ENCODE data around the gene POFUT2.

GRCh38 chr21:44800870-44801600 is 585 bp downstream of the UBE2G2 start:
- PRO-cap, 7 experiments, result no peak in any of the 7 experiments

GRCh38 chr21:44842174-44842566 is 24.3 kb upstream of the SUMO3 start:
- PRO-cap, 7 experiments, result no peak in any of the 7 experiments

DNA sequence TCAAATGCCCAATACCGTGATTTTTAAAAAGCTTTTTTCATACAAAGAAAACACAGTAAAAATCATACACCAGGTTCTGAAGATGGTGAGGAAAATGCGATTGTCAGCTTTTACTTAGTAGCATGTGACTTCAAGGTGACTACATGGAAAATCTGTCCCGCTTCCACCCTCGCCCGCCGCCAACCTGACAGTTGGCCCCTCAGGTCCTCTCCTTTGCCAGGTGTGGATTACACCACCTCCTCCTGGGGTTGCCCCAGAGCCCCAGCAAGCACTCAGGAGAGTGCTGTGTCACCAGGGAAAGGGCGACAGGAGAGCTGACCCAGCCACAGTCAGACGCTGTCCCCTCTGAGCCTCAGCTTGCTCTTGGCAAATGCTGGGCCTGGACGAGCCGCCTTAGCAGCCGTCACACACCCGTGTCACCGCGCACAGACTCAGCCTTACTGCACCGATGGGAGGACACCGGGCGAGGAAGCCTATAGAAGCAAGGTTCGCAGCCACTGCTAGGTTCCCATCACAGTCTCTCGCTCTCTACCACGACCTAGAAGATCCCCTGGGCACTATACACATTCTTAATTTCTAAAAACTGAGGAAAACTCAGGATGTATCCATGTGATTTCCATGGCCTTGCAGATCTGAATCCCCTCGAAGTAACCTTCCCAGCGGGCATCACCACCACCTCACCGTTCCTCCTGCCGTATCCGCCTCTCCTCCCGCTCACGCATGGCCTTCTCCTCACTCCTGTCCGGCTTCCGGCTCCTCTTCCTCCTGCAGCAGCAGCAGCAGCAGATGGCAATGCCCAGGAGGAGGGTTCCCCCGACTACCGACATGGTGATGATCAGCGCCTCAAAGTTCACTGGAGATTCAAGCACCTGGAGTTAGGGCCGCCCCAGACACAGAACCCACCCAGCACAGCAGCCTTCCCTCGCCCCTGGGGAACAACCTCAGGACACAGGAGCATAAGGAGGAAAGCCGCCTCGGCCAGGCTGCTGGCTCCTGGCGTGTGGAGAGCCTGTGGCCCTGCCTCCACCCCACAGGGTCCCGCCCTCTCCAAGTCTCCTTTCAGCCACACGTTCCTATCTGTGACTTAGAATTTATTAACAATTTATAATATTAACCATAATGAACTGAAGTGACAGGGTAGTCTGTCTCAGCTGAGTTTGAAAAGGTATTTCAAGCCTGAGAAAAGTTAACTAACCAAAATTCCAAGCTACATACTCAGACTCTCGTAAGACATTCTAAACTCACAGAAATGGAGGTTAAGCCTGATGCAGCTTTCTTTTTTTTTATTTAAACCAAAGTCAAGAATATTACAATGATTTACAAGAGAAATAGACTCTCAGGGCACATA is 17.5 kb downstream of the PTTG1IP start:
- PRO-cap, 7 experiments, result no peak in any of the 7 experiments

DNA sequence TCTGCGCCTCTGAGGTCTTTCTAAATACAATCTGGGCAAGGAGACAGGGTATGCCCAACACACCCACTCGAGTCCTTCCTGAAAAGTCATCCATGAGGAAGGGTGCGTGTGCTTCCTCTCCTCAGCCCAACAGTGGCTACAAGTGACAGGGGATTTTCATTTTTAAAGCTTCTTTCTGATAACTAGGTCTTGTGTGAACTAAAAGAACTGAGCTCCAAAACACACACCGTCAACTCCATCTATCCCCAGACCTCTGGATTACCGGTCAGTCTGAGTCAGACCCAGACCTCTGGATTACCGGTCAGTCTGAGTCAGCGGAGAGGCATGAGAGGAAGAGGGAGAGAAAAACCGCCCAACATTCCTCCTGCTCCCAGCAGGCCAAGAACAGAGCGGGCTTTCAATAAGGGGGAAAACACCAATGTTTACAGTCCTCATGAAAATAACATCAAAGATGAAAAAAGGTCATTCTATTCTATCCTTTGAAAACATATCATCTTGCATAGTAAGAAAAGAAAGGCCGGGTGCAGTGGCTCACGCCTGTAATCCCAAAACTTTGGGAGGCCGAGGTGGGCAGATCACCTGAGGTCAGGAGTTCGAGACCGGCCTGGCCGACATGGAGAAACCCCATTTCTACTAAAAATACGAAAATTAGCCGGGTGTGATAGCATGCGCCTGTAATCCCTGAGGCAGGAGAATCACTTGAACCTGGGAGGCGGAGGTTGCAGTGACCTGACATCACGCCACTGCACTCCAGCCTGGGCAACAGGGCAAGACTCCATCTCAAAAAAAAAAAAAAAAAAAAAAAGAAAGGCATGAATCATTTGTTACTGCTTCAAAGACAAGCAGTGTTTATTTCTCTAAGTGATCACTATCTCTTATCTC is 3.5 kb downstream of the PTTG1IP start:
- PRO-cap, 7 experiments, result no peak in any of the 7 experiments

- PRO-cap, 7 experiments, result no peak in any of the 7 experiments
These were observed 4.5 kb upstream of the PTTG1IP start for GRCh38 chr21:44877838-44878503.

DNA sequence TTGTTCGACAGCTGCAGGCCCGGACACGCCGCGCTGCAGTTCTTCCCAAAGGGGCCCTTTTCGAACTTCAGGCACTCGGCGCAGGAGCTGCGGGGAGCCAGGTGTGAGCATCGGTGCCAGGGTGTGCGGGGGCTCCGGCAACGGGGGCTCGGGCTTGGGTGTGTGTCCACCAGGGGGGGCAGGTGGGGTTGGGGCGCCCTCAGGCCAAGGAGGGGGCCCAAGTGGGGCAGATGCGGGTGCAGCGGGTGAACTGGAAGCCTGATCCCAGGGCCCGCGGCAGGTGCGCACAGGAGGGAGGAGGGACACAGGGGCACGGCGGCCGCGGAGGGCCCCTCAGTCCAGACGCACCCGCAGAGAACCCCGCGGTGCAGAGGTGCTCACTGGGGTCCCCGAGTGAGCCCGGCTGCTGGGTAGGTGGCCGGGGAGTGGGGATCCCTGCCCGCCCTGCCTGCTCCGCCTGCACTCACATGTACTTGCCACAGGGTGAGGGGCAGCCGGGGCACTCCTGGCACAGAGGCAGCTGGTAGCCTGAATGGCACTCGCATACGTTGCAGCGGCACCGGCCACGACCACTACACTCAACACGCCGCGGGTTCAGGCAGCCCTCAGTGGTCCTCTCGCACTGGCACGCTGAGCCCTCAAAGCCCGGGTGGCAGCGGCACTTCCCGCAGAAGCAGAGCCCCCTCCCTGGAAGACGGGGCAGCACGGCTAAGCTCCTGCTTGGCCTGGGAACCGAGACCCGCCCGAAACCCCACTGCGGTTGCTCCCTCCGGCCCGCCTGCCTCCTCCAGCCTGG is 15.5 kb upstream of the PTTG1IP start:
- PRO-cap, 7 experiments, result no peak in any of the 7 experiments

- PRO-cap, 7 experiments, result no peak in any of the 7 experiments
These were observed 19.9 kb downstream of the SLX9 start for GRCh38 chr21:44959486-44960327.

DNA sequence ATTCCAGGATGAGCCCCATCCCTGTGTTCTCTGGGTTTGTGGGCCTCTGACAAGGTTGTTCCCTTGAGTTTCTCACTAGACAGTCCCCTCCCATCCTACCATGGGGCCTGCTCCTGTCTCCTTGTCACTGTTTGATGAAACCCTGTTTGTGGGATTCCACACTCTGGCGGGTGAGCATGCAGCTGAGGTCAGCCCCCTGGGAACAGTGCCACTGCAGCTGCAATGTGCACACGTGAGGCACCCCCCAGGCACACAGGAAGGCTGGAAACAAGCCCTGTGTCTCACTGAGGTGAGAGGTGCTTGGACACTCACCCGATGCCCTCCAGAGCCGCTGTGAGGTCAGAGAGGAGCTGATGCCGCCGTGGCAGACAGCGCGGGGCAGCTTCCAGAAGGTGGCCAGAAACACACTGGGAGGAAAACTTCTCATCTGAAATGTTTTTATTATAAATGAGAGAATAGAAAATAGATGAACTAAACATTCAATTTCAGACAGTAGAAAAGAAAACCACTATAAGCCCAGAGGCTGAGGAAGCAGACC is 49.7 kb downstream of the SLX9 start:
- PRO-cap, 7 experiments, result no peak in any of the 7 experiments

DNA sequence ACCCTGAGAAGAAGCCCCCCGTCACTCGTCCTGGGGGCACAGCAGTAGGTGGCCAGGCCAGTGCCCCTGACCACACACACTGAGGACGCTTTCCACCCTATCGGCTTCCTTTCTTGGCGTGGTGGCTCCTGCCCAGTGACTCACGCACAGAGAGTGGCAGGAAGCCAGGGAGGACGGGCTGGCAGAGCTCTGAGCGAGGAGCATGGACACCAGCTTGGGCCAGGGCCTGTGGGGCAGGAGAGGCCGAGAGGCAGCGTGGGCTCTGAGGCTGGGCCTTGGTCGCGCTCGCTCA is 61.1 kb downstream of the SLX9 start:
- PRO-cap, 7 experiments, result no peak in any of the 7 experiments

- PRO-cap, 7 experiments, result no peak in any of the 7 experiments
These were observed 62.0 kb upstream of the ADARB1 start for GRCh38 chr21:45012289-45012966.

DNA sequence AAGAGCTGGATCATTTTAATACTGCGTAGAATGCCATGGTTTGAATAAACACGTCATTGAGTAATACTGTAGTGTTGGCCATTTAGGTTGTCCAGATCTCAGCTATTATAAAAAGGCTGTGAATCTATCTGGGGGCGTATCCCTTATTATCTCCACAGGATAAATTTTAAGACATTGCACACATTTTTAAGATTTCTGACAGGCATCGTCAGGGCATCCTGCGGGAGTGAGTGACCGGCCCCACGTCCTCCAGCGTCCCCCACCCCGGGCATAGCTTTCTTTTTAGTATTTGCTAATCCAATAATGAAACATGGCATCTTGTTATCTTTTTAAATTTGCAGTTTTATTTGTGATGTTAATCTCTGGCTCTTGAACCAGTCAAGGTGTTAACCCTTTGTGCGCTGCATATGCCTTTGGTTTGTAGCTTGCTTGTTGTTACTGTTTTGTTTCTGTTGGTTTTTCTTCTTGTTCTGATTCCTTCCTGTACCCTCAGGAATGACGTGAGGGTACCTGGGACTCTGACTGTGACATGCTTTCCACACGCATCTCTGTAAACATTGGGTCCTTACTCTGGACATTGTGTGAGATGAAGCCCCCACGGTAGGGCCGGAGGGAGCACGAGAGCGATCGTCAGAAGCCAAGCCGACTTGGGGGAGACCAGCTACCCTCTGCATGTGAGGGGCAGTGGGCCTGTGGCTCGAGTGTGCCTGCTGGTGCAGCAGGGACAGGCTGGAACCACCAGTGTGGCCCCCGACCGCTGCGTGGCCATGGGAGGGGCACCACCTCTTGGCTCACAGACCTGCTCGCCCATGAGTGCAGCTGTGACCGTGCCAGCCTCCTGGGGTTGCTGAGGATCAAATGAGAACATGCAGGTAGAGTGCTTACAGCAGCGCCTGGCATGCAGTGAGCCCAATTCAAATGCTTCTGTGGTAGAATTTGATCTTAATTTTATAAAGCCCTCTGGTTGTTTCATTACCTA is 23.1 kb upstream of the ADARB1 start:
- PRO-cap, 7 experiments, result no peak in any of the 7 experiments

GRCh38 chr21:45067689-45068188 is 6.6 kb upstream of the ADARB1 start:
- PRO-cap, 7 experiments, result no peak in any of the 7 experiments

DNA sequence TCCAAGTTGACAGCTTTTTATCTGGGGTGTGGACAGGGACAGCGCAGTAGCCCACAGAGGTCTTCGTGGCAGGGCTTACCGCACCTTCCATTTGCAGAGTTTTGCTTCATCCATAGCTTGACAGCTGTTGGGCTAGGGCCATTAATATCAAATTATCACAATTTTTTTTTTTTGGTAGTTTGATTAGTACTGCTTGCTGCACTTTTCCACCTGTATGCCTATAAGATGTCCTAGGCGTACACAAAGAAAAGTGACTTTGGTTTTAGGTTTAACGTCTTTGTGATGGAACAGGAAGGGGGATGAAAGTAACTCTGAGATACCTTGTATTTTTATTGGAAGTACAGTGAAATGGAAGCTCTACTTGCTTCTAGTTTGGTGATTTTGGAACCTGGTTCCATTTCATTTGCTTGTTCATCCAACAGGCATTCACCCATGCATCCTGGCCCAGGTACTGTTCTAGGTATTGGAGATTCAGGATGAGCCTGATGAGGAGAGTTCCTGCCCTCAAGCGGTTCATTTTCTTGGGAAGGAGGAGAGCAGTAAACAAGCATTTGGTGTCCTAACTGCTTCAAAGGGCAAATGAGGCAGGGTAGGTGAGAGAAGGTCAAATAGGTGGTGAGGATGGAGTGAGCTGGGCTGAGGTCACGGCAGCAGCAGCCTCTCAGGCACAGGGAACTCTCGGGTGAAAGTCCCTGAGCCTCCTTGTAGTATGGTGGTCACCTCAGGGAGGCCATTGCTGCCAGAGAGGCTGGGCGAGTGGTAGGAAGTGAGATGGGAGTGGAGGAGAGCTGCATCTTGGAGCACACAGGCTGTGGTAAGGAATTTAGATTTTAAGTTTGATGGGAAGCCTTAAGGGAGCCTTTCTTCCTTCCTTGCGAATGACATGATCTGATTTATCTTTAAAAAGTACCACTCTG is 3.8 kb downstream of the ADARB1 start:
- PRO-cap, 7 experiments, result no peak in any of the 7 experiments

DNA sequence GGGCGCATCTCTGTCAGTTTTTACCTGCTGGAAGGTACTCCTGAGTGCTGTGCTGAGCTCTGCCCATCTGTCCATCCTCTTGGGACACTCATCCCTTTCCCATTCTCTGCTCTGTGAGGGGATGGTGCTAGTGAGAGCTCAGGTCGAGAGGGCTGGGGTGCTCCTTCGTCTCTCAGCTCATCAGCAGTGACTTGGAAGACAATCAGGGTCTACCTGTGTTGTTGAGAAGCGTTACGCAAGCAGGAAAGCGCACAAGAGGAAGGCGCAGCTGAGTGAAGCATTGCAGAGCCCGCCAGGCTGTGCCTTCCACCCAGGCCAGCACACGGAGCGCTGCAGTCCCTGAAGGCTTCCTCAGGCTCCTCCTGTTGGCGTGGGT is 36.4 kb downstream of the ADARB1 start:
- PRO-cap, 7 experiments, result no peak in any of the 7 experiments

DNA sequence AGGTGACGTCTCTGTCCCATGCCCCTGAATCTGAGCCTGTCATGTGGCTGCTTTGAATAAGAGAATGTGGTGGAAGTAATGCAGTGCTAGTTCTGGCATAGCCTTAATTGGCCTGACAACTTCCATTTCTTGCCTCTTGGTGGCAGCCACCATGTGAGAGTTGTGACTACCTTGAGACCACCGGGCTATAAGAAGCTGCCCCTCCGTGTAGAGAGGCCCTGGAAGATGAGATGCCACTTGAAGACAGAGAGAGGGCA is 95.4 kb downstream of the POFUT2 start:
- PRO-cap, 7 experiments, result no peak in any of the 7 experiments

DNA sequence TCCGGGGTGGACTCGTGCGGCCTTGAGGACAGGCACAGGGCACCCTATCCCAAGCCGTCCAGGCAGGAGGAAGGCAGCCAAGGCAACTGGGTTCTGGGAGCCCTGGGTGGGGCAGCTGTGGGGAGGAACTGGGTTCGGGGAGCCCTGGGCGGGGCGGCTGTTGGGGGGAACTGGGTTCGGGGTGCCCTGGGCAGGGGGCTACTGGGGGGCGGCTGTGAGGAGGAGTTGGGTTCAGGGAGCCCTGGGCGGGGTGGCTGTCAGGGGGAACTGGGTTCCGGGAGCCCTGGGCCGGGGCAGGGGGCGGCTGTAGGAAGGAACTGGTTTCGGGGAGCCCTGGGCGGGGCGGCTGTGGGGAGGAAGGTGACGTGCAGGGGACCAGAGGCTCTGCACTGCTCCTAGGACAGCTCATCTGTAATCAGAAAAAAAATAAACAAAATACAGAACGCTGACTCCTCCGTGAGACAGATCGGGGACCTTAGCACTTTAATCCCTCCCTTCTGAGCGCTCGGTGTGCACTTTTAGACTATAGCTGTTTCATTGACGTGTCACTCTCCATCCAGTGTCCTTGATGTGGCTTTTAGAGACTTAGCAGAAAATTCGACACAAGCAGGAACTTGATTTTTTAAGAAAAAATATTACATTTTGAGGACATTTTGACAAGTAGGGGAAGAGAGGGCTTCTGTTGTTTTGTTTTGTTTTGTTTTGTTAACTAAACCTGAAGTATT is 63.1 kb downstream of the POFUT2 start:
- PRO-cap, 7 experiments, result peak in 6 of 7 experiments; most common plus-strand start position 481 of the sequence (in 6); most common minus-strand start position 269 of the sequence (in 3)

- PRO-cap, 7 experiments, result no peak in any of the 7 experiments
These were observed 10.7 kb downstream of the POFUT2 start for GRCh38 chr21:45276926-45277488.

GRCh38 chr21:45287592-45288219 is at the start of gene POFUT2:
Gene POFUT2 (minus strand): TSS chr21:45287895.
- PRO-cap, 7 experiments, result peak in 7 of 7 experiments; most common plus-strand start chr21:45288082 (in 7); most common minus-strand start chr21:45287863 (in 5)

GRCh38 chr21:45458646-45458936 is 53.6 kb downstream of the COL18A1 start:
- PRO-cap, 7 experiments, result no peak in any of the 7 experiments

DNA sequence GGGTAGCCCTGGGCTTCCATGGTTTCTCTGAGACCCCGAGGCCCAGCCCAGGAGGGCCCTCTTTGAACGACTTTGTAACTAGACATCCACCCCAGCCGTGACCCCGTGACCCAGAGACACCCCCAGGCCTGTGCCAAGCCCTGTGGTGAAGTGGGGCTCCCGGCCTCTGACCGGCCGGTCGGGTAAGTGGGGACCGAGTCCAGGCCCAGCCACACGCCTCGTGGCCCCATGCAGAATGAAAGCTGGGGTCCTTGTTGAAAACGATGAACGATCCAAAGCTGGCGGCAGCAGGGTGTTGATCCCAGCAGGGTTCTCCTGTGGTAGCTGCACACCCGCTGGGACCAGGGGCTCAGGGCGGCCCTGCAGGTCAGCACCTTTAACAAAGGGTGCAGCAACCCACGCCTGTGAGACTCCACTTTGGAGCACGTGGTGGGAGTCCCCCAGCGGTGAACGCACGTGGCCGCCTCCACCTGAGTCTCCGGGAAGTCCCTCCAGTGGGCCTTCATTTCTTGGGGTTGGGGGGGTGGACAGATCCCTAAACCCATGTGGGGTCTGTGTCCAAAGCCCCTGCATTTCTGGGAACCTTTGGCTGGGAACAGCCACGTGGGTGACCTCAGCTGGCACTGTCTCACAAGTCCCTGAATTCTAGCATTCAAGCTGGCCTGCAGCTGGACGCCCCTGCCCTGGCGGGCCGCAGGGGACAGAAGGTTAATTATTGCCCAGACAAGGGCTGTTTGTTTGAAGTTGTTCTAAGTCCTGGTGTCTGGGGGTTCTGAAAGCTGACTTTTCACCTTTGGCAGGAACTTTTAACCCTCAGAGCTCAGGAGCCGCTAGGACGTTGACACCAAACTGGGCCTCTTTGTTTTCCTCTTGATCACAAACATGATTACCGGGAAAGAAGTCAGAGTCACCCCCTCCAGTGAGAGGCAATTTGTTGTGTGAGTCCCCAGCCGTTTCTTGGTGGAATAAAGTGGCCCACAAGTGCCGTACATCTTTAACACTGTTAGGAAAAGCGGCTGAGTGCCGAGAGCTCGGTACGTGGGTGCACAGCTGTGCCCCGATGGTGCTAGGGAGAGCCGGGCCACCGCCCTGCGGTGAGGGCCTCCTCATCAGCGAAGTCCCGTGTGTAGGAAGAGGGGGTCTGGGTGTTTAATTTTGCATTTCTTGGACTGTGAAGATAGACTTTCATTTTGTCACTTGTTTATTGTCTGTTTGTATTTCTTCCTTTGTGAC is 64.5 kb downstream of the COL18A1 start:
- PRO-cap, 7 experiments, result no peak in any of the 7 experiments